LHCN-M2 (cell line): ENCODE data around the genes TEX13C and SLC25A14.

- RAMPAGE, long total RNA = no peak
These were observed 16.9 kb upstream of the LAMP2 start for GRCh38 chrX:120485545-120486750.

- RAMPAGE, long total RNA = no peak
These were observed 30.7 kb upstream of the C1GALT1C1 start for GRCh38 chrX:120660629-120660894.

GRCh38 chrX:120735104-120735441 is 105.2 kb upstream of the C1GALT1C1 start:
- RAMPAGE, long total RNA = no peak

DNA sequence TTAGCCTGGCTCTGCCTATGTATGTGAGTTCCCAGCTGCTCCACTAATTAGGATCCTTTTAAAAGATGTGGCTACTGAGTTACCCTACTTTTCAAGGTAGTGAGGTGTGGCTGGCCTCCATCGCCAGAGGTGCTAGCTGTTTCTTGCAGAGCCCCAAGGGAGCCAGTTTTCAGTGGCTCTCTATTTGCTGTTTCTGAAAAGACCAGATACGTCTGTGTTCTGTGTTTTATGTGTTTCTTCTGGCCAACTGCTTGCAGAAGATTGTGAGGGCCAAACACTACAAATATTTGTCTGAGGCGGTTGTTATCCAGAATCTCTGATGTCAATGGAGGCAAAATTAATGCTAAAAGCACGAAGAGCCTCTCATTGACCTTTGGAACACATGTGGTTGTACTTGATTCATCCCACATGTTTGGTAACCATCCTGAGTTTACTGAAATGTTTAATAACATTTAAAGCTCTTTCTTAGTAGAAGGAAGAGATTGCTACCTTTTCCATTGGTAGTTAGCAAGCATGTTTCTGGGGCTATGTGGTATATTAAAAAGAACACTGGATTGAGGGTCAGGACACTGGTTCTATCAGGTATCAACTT is 113.8 kb downstream of the CT47B1 start:
- RAMPAGE, long total RNA = no peak

GRCh38 chrX:122421818-122422122 is 762.3 kb upstream of the GRIA3 start:
- RAMPAGE, long total RNA = no peak

DNA sequence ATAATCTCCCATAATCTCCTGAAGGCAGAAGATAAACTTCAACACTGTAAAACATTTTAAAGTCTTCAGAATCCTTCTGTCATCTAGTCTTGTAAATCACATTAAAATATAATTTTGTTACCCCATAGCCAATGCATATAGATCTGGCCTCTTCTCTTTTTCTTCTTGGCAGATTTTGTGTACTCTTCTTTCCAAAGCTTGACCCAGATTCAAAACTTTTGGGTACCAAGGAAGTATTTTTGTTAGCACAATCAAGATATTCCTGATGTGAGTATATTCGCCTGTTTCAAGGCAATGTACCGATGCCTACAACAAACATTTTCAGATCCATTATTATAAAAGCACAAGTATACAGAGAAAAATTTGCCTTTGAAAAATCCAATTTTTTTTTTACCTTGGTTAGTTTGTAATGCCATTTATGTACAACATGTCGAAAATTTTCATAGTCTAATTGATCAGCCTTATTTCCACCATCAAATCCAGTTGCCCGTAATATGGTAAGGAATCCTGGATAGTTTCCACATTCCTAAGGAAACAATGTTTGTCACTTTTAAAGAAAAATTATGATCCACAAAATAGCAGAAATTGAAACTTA is 109.1 kb downstream of the THOC2 start:
- RAMPAGE, long total RNA = no peak

DNA sequence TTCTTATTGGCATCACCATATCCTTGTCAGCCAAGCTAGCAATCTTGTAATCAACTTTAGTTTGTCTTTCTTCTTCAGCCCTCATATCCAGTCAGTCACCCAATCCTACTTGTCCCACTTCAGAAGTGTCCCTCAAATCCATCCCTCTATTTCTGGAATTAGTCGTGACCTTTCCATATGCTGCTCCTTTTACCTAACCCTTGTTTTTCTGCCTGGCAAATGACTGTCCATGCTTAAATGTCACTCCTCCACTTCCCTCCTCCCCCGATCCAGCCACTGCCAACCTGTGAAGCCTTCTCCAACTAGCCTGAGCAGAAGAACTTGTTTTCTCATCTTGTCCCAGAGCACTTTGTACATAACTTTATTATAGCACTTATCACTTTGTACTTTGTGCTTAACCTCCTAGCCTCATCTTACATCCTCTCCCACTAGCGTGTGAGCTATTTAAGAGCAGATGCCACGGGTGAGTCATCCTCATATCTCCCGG is 46.6 kb downstream of the XIAP start:
- RAMPAGE, long total RNA = no peak

GRCh38 chrX:123976501-123977228 is 15.2 kb downstream of the STAG2 start:
- RAMPAGE, long total RNA = no peak

- RAMPAGE, long total RNA = no peak
These were observed 138.2 kb upstream of the TEX13D start for GRCh38 chrX:124194234-124194712.

DNA sequence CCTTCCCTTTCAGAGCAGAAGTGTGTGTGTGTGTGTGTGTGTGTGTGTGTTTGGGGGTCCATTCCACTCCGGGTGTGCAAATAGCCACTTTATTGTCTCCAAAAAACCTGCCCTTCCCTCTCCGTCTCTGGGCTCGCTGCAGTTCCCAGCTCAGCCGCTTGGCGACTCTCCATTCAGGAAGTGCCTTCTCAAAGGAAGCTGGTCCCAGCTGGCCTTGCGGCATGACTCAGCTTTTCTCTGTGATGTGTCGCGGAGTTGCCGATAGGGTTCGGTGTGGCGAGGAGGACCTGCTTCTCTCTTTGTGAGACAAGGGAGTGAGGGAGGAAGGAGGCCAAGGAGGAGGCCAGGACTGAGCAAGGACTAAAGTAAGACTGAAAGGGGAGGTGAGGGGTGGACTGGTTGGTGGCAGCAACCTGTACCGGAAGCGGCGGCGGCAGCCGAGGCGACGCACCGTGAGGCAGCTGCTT is at the start of gene TEX13C:
TEX13C (plus strand) TSS at position 237 of the 467 bp plus-strand sequence.
- RAMPAGE, long total RNA = no peak

GRCh38 chrX:129646167-129646963 is 8.4 kb downstream of the APLN start:
- RAMPAGE, long total RNA = no peak

DNA sequence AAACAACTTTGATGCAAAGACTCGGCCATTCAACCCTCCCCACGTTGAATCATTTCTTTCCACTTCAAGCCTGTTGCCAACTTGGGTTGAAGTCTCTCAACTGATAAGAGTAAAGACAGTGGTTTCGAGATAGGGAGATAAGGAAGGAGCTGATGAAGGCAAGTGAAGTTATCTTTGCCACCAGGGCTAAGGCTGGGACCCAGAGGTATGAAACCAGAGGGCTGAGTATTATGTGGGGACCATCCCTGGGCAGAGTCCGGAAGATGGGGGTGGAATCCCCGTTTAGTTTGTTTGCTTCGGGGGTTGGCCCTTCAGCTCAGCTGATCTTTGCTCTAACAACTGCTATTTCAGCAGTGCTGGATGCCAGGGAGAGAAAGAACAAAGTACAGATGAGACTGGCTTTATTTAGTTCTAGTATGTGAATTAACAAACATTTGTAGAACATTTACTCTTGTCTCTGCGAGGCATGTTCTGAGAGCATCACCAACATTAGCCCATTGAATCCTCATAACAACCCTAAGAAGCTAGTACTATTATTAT is 2.2 kb upstream of the XPNPEP2 start:
- RAMPAGE, long total RNA = no peak

- RAMPAGE, long total RNA = no peak
These were observed 2.0 kb upstream of the SASH3 start for GRCh38 chrX:129777784-129778065.

DNA sequence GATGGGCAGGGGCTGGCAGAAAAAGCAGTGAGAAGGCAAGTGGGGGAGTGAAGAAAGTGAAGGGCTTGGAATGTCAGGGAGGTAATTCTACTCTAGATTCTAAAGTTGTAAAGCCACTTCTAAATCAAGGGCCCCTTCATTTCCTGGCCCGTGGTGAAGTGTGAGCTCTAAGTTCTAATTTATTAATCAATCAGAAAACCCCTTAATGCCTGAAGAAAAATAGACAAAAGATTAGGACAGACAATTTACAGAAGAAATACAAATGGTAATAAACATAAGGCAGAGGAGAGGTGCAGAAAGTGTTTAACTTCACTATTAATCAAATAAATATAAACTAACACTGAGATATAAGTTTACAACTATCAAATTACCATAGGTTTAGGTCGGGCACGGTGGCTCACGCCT is 20.6 kb downstream of the SASH3 start:
- RAMPAGE, long total RNA = no peak

DNA sequence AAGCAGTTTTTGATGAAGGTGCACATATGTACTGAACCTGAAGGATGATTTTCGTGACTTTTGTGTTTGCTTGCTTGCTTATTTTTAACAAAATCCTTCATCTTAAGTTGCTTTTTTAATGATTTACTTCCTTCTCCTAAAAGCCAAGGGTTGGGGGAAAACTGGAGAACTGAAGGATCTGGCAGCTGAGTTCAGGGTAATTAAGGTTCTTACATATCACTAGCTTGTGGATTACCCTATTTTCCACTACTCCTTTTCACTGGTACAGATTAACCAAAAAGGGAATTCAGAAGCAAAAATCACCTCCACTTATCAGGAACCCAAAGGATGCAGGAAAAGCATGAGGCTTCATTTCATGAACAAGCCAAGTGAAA is 12.8 kb downstream of the ZDHHC9 start:
- RAMPAGE, long total RNA = no peak

- RAMPAGE, long total RNA = no peak
These were observed 24.9 kb downstream of the UTP14A start for GRCh38 chrX:129930770-129931324.

DNA sequence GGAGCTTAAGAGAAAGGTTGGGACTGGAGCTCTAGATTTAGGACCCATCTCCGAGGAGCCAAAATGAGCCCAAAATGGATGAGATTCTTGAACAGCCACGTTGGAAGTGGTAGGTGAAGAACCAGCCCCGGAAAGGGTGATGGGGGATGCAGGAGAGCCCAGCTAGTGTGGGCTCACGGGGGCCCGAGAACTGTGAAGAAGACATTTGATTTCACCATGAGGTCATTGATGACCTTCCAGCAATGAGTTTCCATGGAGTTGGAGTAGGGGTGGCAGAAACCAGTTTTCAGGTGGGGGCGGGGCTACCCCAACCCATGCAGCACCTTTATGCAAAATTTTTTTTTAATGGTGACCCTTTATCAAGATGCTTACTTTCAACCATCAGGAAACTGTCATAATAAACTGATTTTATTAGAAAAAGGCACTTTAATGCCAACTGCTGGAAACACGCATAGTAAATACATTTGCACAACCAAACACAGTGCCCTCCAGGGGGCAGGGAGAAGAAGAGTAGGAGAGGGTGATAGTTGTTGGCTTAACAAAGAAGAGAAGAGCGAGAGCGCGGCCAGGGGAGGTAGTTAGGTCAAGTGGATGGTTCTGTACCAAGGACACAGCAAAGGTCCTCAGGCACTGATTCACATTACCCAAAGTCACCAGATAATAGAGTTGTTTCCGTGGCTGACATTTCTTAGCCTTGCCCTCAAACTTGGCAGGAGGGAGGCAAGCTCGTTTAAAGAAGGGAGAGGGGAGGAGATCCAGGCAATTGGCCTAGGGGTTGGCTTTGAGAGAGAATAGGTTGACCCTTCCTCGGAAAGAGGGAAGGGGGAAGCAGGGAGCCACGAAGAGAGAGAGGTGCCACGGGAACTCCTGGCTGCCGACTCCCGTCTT is 45.5 kb downstream of the ELF4 start:
- RAMPAGE, long total RNA = no peak

- RAMPAGE, long total RNA = no peak
These were observed 12.6 kb downstream of the ELF4 start for GRCh38 chrX:130097523-130098232.

- RAMPAGE, long total RNA = no peak
These were observed 14.7 kb upstream of the ELF4 start for GRCh38 chrX:130124950-130125532.

- RAMPAGE, long total RNA = no peak
These were observed at the start of gene SLC25A14 for GRCh38 chrX:130339601-130340750. Gene SLC25A14 (plus strand): TSS chrX:130339919.